SK-MEL-5 (cell line): ENCODE measurements around the genes NUS1 and PLN.

RAMPAGE:
- cytosol, long total RNA, result start-site peak on the minus strand at chr6:117675294-117675340, 29 and 41 reads in 2 replicates
- long total RNA, result start-site peak on the minus strand at chr6:117675205-117675245, 8 and 14 reads in 2 replicates
- nucleus, long total RNA, result start-site peak on the minus strand at chr6:117675307-117675399, 72 and 18 reads in 2 replicates
These were observed at the start of gene NUS1 for GRCh38 chr6:117674574-117675652. Gene NUS1, plus strand, starts transcription at chr6:117675469.

DNA sequence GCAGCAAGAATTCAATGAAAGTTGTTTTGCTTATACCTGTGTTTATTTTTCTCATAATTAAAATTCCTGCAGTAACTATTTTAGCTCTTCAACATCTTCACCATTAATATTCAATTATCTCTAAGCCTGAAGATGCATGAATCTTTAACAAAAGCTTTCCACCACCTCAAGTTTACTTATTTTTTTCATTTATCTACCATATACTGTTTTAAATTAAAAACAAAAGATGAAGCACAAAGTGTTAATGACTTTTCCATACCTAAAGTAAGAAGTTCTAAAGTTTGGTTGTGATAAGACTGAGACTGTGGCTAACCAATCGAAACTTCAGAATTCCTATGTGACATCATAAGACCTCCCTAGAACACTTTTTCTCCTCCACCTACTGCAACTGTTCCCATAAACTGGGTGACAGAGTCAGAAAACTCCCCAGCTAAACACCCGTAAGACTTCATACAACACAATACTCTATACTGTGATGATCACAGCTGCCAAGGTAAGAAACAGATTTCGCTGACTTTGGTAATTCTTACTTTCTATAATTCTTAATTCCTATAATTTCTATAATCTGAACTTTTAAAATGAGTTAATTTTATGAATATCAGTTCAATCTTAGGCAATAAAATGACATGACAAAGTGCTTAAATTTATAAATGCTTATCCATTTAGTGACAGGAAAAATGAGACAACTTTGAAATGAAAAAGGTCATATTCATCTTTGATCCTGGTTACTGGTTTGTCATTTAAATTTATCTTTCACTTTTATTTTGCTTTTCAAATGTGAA, at the start of gene PLN:
Gene PLN, plus strand, starts transcription at position 397 of the 782 bp plus-strand sequence.
RAMPAGE:
- cytosol, long total RNA, result no peak
- long total RNA, result no peak
- nucleus, long total RNA, result no peak

GRCh38 chr6:118756063-118756487, 104.7 kb upstream of the CEP85L start:
RAMPAGE:
- cytosol, long total RNA, result no peak
- long total RNA, result no peak
- nucleus, long total RNA, result no peak

GRCh38 chr6:118899403-118900096, 5.6 kb downstream of the ASF1A start:
RAMPAGE:
- cytosol, long total RNA, result no peak
- long total RNA, result no peak
- nucleus, long total RNA, result no peak

RAMPAGE:
- cytosol, long total RNA, result no peak
- long total RNA, result no peak
- nucleus, long total RNA, result no peak
These were observed 59.0 kb upstream of the MCM9 start for GRCh38 chr6:118993830-118994435.

RAMPAGE:
- cytosol, long total RNA, result no peak
- long total RNA, result no peak
- nucleus, long total RNA, result no peak
These were observed 43.4 kb downstream of the FAM184A start for GRCh38 chr6:119034716-119035883.

DNA sequence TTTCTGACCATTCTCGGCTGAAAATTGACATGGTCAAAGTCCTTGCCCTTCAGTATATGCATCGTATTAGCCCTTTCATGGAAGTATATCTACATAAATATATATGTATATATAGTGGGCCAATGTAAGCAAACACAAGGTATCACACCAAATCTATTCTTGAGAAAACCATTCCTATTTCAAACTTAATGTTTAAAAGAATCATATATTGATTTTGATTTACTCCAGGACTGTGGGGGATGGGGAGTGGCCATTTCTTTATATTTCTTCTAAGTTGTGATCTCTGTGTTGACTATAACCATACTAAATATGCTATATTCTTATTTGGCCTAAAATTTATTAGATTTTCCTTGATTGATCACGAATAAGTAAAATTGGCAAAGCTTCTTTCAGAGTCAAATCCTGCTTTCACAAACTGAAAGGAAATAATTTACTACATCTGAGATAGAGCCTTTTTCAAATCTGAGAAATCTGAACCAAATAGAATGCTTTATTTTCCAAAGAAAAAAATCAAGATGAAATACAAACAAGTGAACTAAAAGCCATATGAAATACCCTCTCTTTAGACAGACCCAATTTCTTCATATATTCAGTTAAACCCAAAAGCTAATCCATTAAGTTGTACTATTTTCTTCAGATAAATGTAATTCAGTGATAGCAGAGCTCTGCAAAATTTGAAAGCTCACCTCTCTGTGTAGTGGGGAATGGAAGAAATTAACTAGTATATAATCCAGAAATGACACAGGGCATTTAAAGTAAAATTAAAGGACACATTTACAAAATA, 100.1 kb upstream of the FAM184A start:
RAMPAGE:
- cytosol, long total RNA, result no peak
- long total RNA, result no peak
- nucleus, long total RNA, result no peak

DNA sequence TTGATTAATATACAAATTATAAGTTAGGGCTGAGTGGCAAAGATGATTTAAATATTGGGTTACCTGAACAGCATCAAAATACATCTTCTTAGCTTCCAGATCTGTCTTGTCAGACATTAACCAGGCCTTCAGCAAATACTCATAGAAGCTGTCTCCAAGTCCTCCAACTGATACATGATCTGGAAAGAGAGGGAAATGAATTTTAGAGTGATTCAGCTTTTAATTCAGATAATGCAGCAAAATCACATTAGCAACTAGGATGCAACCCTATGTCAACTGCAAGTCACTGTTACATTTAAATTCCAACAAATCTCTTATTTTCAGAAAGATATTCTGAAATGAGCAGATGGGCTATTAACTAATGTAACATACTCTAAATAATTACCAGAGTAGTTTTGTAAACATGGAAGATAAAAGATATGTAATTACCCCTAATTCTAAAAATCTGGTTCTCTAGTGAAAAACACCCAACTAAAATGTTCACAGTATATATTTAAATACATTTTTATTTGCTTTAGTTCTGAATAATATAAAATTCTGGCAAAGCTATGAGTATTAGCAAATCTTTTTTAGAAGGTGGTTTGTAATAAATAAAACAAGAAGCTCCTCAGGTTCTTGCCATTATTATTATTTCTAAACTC, 115.4 kb upstream of the FAM184A start:
RAMPAGE:
- cytosol, long total RNA, result no peak
- long total RNA, result no peak
- nucleus, long total RNA, result no peak

RAMPAGE:
- cytosol, long total RNA, result no peak
- long total RNA, result no peak
- nucleus, long total RNA, result no peak
These were observed 109.1 kb downstream of the MAN1A1 start for GRCh38 chr6:119240253-119241153.

DNA sequence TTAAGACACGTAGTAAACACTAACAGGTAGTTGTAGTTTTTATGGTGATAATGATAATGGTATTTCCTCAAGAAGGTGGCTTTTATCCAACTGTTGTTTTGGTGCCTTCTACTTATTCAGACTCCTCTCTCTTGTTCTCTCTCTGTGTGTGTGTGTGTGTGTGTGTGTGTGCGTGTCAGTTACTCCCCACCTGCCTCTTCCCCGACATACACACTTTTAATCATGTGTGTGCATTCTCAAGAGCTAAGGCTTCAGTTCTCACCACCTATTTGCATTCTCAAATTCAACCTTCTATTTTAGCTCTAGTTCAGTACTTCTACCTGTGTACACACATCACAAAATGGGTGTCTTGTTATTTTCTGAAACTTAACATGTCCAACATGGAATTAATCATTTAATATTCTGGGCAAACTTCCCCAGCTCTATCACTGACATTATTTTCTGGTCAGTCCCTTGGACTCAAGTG, 99.0 kb downstream of the MAN1A1 start:
RAMPAGE:
- cytosol, long total RNA, result no peak
- long total RNA, result no peak
- nucleus, long total RNA, result no peak

RAMPAGE:
- cytosol, long total RNA, result no peak
- long total RNA, result no peak
- nucleus, long total RNA, result no peak
These were observed 78.6 kb downstream of the MAN1A1 start for GRCh38 chr6:119270657-119271594.

DNA sequence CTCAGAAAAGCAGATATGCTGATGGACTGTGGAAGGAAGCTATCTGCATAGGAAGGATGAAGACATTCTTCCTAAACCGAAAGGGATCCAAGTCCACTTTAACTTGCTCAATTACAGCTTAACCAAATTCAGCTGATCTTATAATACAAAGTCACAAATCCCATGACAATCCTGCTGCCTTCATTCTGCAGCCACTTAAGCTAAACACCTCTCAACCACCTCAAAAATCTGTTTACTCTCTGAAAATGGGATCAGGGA, 2.6 kb downstream of the MAN1A1 start:
RAMPAGE:
- cytosol, long total RNA, result no peak
- long total RNA, result no peak
- nucleus, long total RNA, result no peak

RAMPAGE:
- cytosol, long total RNA, result no peak
- long total RNA, result no peak
- nucleus, long total RNA, result no peak
These were observed 5.6 kb upstream of the MAN1A1 start for GRCh38 chr6:119355082-119355563.

DNA sequence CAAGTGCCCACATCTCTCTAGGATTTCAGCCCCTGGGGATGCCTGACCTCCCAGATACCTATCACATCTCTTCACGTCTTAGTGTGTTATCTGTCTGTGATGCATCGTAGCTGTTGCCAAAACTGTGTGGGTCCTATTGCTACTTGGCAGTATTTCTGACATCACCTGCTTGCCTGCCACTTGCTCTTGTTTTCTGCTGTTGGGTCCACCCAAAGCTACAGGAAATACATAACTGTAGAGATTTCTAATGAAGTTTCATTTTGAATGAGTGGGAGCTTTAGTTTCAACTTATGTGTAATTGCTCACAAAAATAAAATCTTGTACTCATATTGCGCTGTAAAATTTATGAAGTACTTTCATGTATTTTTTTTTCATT, 113.5 kb upstream of the MAN1A1 start:
RAMPAGE:
- cytosol, long total RNA, result no peak
- long total RNA, result no peak
- nucleus, long total RNA, result no peak

RAMPAGE:
- cytosol, long total RNA, result no peak
- long total RNA, result no peak
- nucleus, long total RNA, result no peak
These were observed 141.5 kb upstream of the MAN1A1 start for GRCh38 chr6:119490976-119491511.

DNA sequence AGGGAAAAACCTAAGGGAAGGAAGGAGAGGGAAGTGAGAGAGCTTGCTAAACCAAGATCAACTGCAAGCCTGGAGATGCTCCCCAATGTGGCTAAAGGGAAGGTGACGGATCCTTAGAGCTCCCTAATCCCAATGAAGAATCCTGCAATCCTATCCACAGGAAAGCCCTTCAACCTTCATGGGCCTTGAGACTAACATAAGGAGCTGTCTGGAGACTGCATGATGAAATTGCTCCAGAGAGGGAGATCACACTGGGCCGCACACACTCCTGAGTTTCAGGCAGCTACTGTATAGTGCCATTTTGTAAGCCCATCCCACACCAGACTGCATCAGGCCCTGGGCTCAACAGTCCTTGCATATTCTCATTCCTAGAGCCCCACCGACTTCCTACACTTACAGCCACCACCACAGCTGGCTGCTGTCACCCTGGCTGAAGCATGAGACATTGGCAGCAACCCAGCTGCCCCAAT, 877.2 kb upstream of the MAN1A1 start:
RAMPAGE:
- cytosol, long total RNA, result no peak
- long total RNA, result no peak
- nucleus, long total RNA, result no peak

GRCh38 chr6:121584682-121585071, 149.2 kb downstream of the GJA1 start:
RAMPAGE:
- cytosol, long total RNA, result no peak
- long total RNA, result no peak
- nucleus, long total RNA, result no peak

RAMPAGE:
- cytosol, long total RNA, result no peak
- long total RNA, result no peak
- nucleus, long total RNA, result no peak
These were observed 342.0 kb downstream of the GJA1 start for GRCh38 chr6:121777506-121777705.

DNA sequence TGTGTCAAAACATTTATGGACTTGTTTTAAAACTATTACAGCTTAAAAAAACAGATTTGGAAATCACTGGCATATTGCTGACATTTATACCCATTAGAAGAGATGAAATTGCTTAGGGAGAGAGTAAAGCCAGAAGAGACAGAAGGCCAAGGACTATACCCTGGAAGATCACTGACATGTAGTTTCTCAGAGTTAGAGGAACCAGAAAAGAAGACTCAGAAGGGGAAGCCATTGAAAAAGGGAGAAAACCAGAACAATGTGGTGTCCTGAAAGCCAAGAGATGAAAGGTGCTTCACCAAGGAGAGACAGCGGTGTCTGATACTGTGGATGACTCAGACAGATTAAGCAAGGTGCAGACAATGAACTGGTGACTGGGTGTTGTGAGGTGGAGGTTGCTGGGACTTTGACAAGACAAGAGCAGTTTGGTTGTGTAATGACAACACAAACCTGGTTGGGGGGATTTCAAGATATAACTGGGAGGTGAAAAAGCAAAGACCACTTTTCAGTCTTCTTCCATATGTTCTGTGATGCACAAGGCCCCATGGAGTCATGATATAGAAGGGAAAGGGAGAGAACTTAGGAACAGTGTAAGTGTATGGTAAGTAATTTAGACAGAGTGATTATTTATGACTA, 345.4 kb downstream of the GJA1 start:
RAMPAGE:
- cytosol, long total RNA, result no peak
- long total RNA, result no peak
- nucleus, long total RNA, result no peak

DNA sequence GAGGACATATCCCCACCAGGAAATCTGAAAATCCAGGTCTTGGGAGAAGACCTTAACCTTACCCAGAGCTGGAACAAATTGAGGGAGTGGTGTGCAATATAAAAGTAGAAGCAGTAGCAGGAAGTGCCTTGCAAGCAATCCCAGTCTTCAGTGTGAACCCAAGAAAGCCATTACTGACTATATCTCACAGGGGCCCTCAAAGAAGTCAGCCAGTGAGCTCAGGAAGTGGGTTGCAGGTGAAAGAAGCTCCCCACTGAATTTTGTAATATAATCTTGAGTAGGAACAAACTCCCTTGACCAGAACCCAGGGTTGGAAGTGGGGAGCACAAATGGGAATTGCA, 41.8 kb upstream of the PKIB start:
RAMPAGE:
- cytosol, long total RNA, result no peak
- long total RNA, result no peak
- nucleus, long total RNA, result no peak